Tibial nerve (tissue), 3 donors: ENCODE results near the genes ILVBL and OR10H2.

DNA sequence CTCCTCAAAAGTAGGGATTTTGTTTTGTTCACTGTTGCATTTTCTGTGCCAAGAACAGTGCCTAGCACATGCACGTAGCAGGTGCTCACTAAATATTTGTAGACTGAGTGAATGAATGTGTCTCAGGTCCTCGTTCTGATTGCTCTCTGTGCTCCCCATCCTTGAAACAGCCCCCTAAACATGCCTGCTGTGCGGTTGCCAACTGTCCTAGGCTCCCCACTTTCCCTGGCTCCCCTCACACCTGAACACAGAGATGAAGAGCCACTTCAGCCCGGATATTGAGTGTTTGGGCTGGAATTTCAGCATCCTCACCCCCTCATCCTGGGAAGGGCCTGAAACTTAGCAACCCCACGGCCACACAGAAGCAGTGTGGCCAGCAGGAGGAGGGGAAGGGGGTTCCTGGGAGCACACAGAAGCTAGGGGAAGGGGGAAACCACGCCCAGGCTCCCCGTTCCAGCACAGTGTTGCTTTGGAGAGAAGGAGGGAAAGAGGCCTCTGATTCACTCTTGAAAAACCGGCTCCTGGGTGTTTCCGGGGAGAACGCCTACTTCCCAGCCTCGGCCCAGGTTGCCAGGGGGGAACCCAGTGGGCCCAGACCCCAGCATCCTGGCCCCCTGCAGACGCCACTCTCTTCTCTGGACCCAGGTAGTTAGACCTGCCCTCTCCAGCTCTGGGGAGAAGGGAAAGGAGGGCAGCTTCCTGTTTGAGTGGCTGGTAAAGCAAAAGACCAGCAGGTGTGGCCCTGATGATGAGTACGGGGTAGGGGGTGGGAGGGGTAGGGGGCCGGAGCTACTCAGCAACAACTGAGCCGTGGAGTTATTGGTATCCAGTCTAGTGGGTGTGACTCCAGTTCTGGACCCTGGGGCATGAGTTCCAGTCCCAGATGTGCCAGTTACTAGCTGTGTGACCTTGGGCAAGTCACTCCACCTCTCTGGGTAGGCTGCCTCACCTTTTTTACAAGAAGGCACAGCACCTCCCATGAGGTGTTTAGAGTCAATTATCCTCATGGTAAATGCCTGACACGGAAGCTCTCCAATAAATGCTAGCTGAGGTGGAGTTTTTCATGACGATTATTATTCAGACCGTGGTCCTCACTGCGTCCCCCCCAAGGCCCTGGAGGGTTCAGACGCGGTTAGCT lies 1.0 kb downstream of the GIPC1 start:
- PRO-cap, result no peak
- RAMPAGE, long total RNA, 3 experiments, result no peak in any of the 3 experiments

DNA sequence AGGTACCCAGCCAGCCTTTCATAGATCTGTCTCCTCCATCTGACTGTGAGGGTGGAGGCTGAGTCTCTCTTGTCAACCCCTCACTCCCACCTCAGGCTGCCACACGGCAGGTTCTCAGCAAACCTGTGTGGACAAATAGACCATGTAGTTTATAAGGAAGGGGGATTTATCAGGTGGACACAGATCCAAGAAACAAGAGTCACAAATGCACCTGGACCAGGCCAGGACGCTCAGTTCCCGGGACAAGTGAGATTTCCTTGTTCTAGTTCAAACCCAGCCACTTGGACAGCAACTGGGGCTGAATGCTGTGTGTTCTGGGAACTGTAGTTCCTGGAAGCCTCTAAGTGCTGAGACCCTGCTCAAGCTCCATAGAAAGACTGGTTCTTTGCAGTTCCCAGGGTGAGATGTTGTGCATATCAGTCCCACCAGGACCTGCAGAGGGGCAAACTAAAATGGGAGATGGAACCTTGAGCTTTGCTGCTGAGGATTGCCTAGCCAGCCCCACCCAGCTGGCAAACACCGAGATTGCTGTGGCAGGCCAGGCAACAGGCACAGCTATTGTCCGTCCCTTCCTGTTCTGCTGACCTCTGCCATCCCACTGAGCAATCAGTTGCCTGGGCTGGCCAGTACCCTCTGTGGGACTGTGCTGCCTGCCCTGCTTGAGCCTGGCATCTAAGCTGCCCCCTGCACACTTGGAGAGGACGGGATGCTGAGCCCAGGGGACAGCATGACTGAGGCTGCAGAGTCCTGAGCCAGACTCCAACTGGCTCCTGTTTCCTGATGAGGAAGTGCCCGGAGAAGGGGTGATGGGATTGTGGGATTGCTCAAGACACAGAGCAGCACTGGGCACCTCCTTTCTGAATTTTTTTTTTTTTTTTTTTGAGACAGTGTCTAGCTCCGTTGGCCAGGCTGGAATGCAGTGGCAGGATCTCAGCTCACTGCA lies 1.4 kb upstream of the GIPC1 start:
- PRO-cap, result no peak
- RAMPAGE, long total RNA, 3 experiments, result no peak in any of the 3 experiments

DNA sequence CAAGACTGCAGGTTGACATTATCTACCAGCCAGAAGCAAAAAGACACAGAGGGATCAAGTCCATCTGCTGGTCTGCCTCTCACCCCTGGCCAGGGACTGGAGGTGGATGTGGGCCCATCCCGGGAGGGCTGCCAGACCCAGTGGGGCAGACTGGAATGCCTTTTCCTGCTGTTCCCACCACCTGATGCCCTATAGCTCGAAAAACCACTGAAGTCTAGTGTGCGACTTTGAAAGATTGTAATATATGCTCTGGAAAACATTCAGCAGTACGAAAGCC lies 2.7 kb downstream of the DNAJB1 start:
- PRO-cap, result no peak
- RAMPAGE, long total RNA, 3 experiments, result no peak in any of the 3 experiments

DNA sequence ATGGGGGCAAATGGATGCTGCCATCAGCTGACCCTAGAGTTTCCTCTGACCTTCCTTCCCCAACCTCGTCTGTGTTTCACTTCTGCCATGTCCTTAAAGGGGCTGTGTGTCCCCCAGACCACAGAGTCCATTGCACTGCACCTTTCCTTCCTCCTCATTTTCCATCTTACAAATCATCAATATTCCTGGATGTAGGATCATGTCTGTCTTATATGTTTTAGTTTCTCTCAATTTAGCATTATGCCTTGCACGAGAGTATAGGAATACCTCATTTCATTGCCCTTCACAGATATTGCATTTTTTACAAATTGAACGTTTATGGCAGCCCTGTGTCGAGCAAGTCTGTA lies 42.0 kb downstream of the ZNF333 start:
- PRO-cap, result no peak
- RAMPAGE, long total RNA, 3 experiments, result no peak in any of the 3 experiments

DNA sequence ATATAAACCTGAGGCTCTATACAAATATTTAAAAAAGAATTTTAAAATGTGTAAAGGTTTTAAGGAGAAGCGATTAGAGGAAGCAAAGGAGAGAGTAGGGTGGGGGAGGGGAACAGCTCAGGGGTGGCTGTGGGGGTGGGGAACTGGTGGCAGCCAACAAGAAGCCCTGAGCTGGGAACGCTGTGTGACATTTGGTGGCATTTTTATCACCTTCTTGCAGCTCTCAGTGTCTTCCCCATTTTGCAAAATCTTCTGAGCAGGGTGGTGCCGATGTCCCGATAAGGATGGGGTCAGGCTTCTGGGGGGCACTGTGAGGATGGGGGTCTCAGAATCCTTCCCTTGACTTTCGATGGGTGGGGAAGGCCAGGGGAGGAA lies 5.2 kb upstream of the ADGRE2 start:
- PRO-cap, result no peak
- RAMPAGE, long total RNA, 3 experiments, result no peak in any of the 3 experiments

DNA sequence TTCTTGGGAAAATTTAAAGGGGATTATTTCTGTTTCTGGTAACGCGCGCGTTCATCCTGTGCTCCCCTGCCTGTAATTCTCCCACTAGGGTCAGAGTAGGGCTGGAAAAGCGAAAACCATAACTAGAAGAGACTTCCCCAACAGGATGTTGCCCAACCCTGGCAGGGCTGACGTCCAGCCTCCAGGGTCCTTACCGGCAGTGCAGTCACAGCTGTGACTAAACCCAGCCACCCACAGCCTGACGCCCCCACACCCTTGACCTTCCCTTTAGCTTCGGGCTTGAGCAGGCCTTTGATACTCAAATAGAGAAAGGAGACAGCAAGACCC lies 6.3 kb upstream of the ADGRE2 start:
- PRO-cap, result no peak
- RAMPAGE, long total RNA, 3 experiments, result no peak in any of the 3 experiments

- PRO-cap, result unidirectional peak, minus-strand start at chr19:15125706
- RAMPAGE, long total RNA, 3 experiments, result start-site peak on the minus strand in 2 of 3 experiments, at chr19:15125675-15125728 at its widest, 27 to 44 reads per replicate
Observed at GRCh38 chr19:15124908-15125848, at the start of gene ILVBL. ILVBL (minus strand) TSS chr19:15125786.

GRCh38 chr19:15213614-15214261 lies 12.9 kb upstream of the NOTCH3 start:
- PRO-cap, result no peak
- RAMPAGE, long total RNA, 3 experiments, result no peak in any of the 3 experiments

- PRO-cap, result no peak
- RAMPAGE, long total RNA, 3 experiments, result no peak in any of the 3 experiments
Observed at GRCh38 chr19:15265781-15266057, 33.5 kb upstream of the EPHX3 start.

- PRO-cap, result no peak
- RAMPAGE, long total RNA, 3 experiments, result no peak in any of the 3 experiments
Observed at GRCh38 chr19:15293032-15293618, 39.2 kb downstream of the BRD4 start.

- PRO-cap, result no peak
- RAMPAGE, long total RNA, 3 experiments, result no peak in any of the 3 experiments
Observed at GRCh38 chr19:15422669-15423342, 4.0 kb upstream of the AKAP8L start.

GRCh38 chr19:15727815-15728081 lies at the start of gene OR10H2:
OR10H2 (plus strand) TSS chr19:15728024.
- PRO-cap, result no peak
- RAMPAGE, long total RNA, 3 experiments, result no peak in any of the 3 experiments

GRCh38 chr19:15760198-15760517 lies 22.4 kb downstream of the OR10H3 start:
- PRO-cap, result no peak
- RAMPAGE, long total RNA, 3 experiments, result no peak in any of the 3 experiments

DNA sequence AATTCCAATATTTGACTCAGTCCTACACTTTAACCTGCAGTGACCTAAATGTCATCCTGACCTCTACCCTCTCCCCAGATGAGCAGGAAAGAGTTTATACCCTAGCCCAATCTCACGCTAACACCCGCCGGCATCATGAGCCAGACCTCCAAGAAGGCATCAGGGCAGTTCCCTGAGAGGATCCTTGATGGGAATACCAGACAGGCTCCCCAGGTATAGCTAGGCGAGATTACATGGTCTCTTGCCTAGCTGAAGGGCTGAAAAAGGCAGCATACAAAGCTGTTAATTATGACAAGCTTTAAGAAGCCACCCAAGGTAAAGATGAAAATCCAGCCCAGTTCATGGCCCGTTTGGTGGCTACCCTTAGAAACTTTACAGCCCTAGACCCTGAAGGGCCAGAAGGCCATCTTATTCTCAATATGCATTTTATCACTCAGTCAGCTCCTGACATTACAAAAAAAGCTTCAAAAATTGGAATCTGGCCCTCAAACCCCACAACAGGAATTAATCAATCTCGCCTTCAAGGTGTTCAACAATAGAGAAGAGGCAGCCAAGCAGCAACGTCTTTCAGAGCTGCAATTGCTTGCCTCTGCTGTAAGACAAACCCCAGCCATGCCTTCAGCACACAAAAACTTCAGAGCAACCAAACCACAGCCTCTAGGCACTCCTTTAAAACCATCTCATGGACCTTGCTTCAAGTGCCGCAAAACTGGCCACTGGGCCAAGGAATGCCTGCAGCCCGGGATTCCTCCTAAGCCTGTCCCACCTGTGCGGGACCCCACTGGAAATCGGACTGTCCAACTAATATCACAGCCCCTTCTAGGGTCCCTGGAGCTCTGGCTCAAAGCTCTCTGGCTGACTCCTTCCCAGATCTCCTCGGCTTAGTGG lies 15.2 kb upstream of the OR10H1 start:
- PRO-cap, result no peak
- RAMPAGE, long total RNA, 3 experiments, result no peak in any of the 3 experiments

DNA sequence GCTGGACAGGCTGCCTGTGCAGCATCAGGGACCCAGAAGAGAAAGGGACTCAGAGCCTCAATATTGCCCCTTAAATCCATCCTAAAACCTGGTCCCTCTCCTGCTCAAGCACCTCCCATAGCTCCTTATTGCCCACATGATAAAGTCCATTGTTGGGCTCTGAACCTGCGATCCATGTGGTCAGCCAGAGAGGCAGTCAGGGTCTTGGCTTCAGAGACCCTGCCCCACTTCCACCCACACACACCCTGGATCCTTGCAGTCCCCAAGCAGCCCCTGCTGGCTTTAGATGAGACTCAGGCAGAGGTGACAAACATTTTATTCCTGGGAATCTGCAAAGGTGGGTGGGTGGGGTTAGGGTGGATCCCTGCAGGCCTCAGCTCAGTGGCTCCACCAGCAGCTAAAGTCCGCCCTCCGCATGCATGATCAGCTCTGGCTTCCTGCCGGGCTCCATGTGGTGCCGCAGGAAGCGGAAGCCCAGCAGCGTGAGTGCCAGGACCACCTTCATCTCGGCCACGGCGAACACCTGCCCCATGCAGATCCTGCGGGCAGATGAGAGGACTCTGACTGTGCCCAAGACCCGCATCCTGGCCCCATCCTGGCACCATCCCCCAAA lies 26.5 kb downstream of the CYP4F2 start:
- PRO-cap, result no peak
- RAMPAGE, long total RNA, 3 experiments, result no peak in any of the 3 experiments

DNA sequence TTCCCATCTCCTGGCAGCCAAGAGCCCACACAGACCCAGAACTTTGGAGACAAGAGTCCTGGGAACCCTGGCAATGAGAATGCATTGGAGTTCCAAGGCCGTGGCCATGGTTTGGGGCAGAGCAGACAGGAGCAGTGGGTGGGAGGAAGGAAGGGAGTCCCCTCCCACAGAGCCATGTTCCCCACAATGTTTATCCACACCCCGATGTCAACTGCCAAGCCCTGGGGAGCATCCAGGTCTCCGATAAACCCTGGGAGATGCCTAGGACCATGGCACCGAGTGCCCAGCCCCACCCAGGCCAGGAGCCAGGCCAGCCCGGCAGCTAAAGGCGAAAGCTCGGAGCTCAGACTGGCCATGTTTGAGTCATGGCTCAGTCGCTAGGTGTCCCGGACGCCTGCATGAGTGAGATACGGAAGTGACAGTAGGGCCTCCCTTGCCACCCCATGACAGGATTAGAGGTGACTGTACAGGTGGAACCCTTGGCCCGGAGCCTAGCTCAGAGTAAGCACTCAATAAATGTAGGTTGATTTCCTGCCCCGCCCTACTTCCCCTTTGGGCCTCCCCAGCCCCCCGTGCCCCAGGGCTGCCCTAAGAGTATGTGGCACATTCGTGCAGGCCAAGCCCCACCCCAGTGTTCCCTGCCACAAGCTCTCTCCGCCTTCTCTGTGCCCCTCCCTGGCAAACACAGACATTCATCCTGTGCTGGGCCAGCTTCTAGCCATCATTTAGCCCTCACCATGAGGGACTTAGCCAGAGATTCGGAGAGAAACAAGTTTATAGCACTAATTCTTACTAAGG lies 5.9 kb upstream of the TPM4 start:
- PRO-cap, result unidirectional peak, minus-strand start at position 350 of the sequence
- RAMPAGE, long total RNA, 3 experiments, result no peak in any of the 3 experiments

GRCh38 chr19:16073113-16073697 lies 3.1 kb upstream of the TPM4 start:
- PRO-cap, result no peak
- RAMPAGE, long total RNA, 3 experiments, result no peak in any of the 3 experiments

GRCh38 chr19:16075744-16076412 lies 417 bp upstream of the TPM4 start:
- PRO-cap, result bidirectional peak, plus-strand start at chr19:16076468, minus-strand start at chr19:16076180
- RAMPAGE, long total RNA, 3 experiments, result no peak in any of the 3 experiments

GRCh38 chr19:16088514-16089367 lies 12.4 kb downstream of the TPM4 start:
- PRO-cap, result no peak
- RAMPAGE, long total RNA, 3 experiments, result no peak in any of the 3 experiments

- PRO-cap, result no peak
- RAMPAGE, long total RNA, 3 experiments, result no peak in any of the 3 experiments
Observed at GRCh38 chr19:16093486-16094037, 17.3 kb downstream of the TPM4 start.